Fibroblast of villous mesenchyme (primary cell): ENCODE measurements around a stretch of chr14.

DNA sequence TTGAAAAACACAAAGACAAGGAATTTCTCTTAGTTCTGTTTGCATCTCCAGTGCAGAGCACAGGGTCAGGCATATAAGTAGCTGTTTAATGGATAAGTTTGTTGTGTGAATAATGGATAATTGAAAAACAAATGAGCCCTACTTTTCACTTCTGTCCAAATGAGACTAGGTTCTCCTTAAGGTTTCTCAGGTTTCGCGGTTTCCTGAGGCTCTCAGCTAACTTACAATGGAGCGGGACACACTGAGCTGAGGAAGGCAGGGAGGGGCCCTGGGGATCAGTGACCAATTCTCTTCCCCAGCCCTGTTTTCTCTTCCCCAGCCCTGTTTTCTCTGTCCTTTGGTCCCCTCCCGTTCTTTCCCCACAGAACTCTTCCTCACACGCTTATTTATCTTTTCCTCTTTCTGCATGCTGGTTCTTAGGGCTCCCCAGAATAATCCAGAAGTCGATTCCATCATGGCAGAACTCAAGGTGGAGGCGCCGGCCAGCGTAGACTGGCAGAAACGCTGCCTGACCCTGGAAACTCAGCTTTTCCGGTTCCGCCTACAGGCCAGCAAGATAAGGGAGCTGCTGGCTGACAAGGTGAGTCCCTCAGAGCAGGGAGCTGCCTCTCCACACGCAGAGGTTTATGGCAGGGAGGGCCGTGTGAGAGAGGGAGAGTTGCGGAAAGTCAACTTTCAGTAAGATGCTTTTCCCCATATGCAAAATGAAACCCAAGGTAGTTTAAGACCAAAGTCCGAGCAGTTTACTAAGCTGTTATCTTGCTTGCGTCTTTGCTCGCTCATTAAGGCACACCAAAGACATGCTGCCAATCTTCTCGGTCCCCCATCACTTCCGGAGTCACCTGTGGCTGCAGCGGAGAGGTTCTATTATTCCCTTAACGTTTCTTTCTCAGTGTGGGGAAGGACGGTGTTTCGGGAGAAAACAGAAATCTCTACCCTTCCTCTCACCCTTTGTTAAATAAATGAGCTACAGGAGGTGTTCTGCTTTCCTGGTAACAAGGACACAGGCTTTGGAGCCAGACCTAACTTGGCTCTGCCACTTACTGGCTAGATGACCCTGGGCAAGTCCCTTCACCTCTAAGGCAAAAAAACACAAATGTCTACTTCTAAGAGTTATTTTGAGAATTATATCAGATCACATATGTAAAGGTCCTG is 8.7 kb downstream of the PLEKHH1 start:
- CAGE, long polyA plus RNA, result no peak

GRCh38 chr14:67622628-67623560 is 3.2 kb downstream of the ARG2 start:
- CAGE, long polyA plus RNA, result no peak

DNA sequence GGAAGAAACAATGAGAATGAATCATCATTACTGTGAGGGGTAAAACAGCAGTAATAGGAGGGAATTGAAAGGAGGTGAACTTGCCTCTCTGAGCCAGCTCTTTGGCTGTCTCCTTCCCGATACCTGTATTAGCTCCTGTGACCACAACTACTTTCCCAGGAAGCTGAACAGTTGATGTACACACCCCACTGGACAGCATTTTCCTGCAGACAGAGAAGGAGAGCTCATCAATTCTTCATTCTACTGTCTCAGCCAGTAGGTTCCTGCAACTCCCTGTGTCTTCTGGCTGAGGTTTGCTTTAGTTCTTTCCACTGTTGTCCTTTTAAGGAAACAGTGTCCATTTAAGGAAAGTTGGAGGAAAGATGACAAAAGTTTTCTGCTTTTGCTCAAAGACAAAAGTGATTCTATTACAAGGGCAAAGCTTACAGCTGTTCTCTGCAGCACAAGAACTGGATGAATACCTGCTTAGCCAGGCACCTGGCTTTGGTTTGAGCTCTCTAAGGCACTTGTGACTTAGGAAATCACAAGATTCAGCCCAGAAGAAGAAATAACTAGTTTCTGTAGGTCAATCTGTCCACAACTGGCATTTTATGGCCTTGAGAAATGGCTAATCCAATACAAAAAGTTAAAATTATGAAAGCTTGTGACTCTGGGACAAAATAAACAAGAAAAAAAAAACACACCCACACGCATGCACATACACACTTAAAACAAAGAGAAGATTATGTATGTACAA is 2.5 kb downstream of the RDH11 start:
- CAGE, long polyA plus RNA, result no peak

- CAGE, long polyA plus RNA, result no peak
Measured at GRCh38 chr14:67733770-67734268, 32.1 kb downstream of the RDH12 start.

DNA sequence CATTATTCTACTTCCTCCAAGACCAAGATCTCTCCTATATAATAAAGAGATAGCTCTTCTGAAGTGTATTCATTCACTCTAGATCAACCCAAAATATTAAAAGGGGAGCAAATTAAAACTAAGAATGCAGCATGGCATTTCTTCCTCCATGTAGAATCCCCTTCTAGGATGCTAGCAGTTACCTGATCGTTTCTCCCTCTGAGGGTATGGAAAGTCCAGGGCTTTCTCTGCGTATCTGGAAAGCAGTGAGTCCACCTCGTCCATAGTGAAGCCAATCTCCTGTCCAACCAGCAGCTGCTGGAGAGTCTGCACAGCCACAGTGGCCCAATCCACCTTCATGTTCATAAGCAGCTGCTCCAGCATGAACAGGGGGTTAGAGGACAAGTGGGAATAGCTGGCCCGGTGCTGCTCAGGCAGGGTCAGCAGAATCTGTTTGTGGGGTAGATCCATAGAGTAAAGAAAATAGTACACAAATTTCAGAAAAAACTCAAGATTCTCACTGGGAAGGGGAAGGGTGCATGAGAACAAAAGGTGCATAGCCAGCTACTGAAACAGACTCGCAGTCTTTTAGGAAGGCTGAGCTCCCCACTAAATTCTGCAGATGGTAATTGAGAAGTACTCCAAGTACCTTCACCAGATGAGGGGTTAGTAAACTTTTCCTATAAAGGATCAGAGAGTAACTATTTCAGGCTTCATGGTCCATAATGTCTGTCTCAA is 40.6 kb downstream of the ZFYVE26 start:
- CAGE, long polyA plus RNA, result no peak

DNA sequence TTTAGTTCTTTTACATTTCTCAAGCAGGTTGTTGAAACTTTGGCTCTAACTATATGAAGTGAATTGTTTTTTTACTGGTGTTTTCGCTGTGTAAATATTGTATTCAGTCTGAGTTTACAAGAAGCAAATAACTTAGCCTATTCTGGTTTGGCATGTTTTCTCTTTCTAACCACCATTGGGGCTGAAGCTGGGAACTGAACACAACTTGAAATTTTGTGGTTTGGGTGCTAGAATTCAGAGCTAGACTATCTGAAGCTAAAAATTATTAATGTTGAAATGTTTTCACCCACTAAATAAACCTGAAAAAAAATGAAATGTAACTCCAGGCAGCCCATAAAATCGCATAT is 37.2 kb downstream of the RAD51B start:
- CAGE, long polyA plus RNA, result no peak

DNA sequence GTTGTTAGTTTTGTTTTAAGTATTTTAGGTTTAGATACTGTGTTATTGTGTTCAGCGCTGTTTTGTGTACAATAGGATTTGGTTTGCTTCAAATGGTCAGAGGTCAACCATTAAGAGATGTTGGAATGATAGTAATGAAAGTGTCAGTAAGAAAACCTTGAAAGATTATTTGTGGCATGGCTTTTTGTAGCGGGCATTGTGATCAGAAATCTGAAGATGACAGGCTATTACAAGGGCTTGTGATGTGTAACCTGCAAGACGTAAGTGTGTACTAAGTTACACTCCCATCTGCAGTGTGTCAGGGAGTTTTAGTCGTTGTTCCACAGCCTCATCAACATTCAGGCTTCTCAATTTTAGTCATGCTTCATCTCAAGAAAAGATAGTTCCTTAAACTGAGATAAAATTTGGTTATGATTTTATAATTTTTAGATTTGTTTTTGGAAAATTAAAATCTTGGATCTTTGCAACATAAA is 68.1 kb downstream of the RAD51B start:
- CAGE, long polyA plus RNA, result no peak

DNA sequence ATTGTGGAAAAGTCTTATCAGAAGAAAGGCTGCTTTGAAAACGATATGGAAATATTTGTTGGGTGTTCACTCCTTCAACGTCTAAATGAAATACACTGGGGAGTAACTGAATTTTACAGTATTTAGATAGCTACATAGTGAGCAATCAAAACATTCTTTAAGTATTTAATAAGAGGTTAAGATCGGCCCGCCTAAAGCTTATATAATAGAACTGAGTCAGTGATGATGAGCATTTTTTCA is 228.3 kb downstream of the RAD51B start:
- CAGE, long polyA plus RNA, result no peak

DNA sequence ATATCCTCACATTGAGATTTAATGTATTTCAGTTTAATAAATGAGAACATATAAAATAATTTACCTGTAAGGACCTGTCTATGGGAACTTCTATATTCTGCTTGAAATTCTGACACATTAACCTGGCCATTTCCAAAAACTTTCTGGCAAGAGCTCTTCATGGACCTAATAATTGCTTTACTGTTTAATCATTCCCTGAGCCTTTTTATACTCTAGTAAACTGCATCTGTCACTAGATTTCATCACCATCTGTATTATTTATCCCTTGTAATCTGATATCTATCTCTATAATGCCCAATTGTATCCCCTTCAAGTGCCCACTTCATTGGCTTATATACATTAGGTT is 327.7 kb downstream of the RAD51B start:
- CAGE, long polyA plus RNA, result no peak

GRCh38 chr14:68363728-68364206 is 429.1 kb downstream of the ZFP36L1 start:
- CAGE, long polyA plus RNA, result no peak

- CAGE, long polyA plus RNA, result no peak
Measured at GRCh38 chr14:68501701-68502267, 291.1 kb downstream of the ZFP36L1 start.

GRCh38 chr14:68509829-68510686 is 282.8 kb downstream of the ZFP36L1 start:
- CAGE, long polyA plus RNA, result no peak

DNA sequence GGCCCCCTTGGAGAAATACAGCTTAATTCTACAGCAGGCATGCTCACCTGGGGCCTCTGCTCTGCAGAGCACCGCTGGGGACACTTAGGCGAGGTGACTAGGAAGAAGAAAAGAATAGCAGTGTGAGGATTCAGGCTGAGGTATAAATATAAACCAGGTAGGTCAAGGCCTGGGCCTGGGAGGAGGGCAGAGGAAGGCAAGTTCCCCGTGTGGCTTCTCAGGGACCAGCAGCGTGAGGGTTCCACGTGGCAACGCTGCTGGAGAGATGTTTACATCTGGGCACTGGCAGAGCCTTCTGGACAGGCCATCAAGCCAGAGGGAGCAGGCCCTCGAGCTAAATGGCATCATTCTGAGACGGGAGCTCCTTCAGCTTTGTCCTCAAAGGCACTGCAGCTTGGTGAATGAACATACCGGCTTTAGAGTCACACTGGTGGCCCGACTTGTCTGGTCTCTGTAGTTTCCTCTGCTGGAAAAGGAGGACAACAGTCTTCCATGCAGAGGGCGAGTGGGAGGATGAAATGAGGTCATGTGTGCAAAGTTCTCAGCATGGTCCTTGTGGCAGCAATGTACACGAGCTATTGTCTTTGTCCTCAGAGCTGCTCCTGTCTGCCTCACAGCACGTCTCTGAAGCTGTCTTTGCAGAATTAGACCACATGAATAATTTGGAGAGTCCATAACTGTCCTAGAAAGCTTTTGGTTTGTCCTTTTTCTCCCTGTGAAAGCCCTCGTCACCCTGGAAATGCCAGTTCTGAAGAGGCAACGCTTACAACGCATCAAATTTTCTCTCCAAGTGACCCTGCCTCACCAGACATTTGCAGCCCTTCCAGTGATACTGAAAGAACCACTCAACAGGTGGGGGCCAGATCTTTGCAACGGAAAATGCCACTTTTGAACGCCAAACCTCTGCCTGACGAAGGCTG is 231.2 kb downstream of the ZFP36L1 start:
- CAGE, long polyA plus RNA, result no peak

GRCh38 chr14:68565066-68565739 is 227.7 kb downstream of the ZFP36L1 start:
- CAGE, long polyA plus RNA, result no peak

GRCh38 chr14:68577709-68578277 is 215.1 kb downstream of the ZFP36L1 start:
- CAGE, long polyA plus RNA, result no peak

- CAGE, long polyA plus RNA, result no peak
Measured at GRCh38 chr14:68583593-68584071, 209.2 kb downstream of the ZFP36L1 start.

DNA sequence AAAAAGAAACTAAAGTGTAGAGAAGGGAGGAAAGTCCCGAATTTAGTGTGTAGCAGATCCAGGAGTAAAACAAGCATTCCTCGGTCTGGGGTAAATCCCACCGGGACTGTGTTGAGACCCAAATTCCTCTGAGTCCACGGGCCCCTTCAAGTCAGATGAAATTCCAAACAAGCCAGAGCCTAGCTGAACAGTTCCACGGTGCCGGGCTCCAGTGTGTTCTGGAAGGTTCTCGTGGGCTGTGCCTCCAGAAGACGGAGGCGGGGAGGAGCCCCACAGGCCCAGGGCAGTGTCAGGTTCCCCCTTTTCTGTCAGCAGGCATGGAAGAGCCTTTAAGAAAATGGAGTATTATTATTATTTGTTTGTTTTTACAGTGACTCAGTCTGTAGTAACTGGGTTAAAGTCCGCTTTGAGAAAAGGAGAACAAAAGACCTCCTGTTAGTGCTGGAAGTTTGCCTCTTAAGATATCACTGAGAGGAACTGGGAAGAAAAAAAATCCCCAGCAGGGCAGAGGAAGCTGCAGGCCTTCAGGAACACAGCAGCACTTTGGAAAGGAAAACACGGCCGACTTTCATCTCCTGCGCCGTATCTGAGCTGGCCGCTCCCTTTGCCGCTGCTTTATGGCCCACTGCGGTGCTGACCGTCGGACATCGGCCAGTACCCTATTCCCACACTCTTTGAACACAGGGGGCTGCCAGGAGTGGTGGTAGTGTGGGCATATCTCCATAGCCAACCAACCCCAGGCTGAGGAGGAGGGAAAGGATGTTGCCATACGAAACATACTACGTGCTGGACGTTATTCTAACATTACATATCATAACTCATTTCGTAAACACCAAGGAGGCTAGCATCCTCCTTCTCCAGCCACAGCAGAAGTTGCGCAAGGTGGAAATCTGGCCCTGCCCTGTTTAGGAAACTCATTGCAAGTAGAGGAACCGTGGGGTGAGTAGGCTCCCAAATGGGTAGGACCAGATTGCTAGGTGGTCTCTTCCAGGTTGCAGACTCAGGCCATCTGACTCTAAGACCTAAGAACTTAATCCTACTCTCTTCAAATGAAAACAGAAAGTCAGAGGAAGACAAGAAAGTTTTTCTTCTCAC is 194.0 kb downstream of the ZFP36L1 start:
- CAGE, long polyA plus RNA, result no peak

DNA sequence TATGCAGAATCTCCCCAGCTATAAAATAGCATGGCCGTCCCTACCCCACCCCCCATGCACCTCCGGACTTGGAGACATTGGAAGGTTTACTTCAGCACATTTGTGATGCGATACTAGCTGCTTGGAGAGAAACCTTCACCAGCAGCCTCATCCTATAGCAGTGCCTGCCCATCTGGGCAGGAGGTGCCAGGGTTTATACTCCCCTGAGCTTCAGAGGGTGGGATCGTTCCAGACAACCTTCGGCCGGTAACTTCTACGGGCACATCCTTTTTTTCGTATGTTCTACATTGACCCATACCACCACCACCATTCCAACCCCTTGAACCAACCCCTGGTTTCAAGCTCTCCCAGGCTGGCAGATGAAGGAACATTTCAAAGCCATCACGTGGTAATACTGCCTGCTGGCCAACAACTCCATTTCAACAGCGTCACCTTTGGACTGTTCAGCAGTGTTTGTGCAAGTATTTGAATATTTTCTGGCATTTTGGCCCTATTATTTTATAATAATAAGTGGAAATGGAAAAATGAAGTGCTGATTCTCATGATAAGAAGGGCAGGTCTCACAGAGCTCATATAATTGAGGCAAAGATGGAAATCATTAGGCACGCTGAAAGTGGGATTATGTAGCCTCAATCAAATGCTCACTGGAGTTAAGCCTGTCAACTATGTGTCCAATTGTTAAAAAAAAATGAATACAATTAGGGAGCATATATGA is 162.3 kb downstream of the ZFP36L1 start:
- CAGE, long polyA plus RNA, result no peak

DNA sequence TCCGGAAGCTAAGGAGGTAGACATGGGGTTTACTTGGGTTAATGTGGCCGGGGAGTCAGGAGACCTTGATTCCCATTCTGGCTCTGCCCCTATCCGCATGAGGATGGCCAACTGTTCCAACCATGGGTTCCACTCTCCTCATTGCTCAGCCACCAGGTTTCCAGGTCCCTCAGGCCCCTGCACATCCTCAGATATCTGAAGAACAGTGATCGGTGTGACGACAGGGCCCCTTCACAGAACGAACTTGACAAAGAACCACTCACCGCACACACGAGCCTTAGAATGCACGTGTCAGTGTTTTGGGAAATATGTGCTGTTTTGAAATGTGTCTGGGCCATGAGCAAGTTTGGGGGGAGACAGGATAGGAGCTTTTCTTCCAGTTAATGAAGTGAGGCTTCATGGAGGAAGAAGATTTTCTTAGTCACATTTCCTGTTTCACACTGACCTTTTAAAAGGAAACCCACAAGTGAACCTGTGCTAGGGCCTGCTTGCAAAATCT is 58.7 kb downstream of the ZFP36L1 start:
- CAGE, long polyA plus RNA, result no peak

DNA sequence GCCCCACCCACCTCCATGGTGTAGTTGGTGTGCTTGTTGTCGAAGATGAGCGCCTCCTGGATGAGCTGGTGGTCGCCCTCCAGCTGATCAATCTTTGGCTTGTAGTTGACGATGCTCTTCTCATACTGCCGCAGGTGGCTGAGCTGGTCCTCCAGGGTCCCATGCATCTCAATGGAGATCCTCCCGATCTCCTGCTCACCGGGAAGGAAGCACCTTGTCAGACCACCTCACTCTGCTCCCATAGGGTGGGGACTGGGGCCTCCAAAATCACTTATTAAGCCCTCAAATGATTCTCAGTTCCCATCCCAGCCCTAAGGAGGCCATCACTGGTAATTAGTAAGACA is 87.9 kb upstream of the ZFP36L1 start:
- CAGE, long polyA plus RNA, result no peak